SK-MEL-5 (cell line): Measurements from ENCODE around the gene TFIP11.

RAMPAGE:
- cytosol, long total RNA: no peak
- long total RNA: no peak
- nucleus, long total RNA: no peak
Observed at GRCh38 chr22:25873188-25873387, 131.1 kb downstream of the MYO18B start.

RAMPAGE:
- cytosol, long total RNA: no peak
- long total RNA: no peak
- nucleus, long total RNA: no peak
Observed at GRCh38 chr22:26428354-26428740, 713 bp upstream of the ASPHD2 start.

DNA sequence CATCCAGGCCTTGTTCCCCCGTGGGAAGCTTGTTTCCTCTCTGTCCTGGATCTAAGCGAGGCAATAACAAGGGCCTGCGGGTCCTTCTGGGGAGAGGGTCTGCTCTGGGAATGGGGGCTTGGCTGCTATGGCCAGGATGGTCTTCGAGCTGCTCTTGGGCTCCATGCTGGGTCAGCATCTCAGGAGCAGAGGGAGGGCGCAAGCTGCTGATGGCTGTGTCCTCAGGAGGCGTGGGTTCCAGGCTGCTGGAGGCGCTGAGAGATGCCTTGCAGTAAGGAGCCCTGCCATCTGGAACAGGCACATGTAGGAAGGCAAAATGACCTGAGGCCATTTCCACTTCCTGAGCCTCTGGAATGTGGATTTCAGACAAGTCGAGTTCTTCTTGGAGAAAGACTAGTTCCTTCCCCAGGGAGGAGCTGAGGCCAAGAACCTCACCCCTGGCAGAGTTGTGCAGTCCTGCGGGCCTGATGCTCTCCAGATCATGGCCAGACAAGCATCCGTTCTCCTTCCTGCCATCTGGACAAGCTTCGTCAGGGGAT lies 19.4 kb downstream of the HPS4 start:
RAMPAGE:
- cytosol, long total RNA: no peak
- long total RNA: no peak
- nucleus, long total RNA: no peak

GRCh38 chr22:26479118-26479884 lies 4.3 kb downstream of the HPS4 start:
RAMPAGE:
- cytosol, long total RNA: start-site peak on the minus strand at chr22:26479265-26480007, 35 and 18 reads in 2 replicates
- long total RNA: no peak
- nucleus, long total RNA: no peak

DNA sequence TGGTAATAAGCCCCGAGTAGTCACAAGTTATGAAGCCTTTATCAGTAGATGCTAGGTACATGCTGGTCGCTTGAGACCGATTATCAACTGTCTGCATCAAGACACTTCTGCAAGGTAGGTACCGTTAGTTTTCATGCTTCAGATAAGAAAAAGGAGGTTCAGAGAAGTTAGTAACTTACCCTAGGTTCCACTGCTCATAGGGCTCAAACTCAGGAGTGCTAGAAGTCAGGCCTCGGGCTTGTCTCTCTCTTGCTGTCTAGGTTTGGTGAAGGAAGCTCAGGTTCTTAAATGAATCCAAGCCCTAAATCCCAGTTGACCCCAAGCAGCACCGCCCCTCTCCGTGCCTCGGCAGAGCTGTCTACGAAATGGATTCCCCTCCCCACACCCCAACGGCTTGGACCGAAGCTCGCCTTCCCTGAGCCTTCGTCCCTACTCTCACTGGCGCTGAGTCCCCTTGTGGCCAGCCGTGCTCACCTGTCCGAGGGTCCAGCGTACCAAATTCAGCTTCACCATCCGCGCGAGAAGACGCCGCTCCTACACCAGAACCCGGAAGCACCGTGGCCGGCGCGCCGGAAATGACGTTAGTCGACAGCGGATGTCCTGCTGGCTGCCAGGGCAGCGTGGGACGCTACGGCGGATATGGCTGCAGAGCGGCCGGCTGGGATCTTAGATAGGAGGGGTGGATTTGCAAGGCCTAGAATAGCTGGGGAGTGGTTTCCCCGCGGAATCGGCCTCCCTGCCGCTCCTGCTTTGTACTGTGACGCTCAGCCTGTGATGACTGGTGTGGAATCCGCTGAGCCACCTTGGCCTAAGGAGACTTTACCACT lies at the start of gene TFIP11:
Gene TFIP11, minus strand, starts transcription at position 554 of the 827 bp plus-strand sequence.
RAMPAGE:
- cytosol, long total RNA: start-site peak on the minus strand centred at position 539 of the sequence, 41 bp wide, 107 and 519 reads in 2 replicates
- long total RNA: start-site peak on the minus strand centred at position 525 of the sequence, 28 bp wide, 78 and 55 reads in 2 replicates
- nucleus, long total RNA: start-site peak on the minus strand centred at position 551 of the sequence, 73 bp wide, 565 and 200 reads in 2 replicates; start-site peak on the plus strand centred at position 621 of the sequence, 22 bp wide, 99 and 83 reads in 2 replicates

DNA sequence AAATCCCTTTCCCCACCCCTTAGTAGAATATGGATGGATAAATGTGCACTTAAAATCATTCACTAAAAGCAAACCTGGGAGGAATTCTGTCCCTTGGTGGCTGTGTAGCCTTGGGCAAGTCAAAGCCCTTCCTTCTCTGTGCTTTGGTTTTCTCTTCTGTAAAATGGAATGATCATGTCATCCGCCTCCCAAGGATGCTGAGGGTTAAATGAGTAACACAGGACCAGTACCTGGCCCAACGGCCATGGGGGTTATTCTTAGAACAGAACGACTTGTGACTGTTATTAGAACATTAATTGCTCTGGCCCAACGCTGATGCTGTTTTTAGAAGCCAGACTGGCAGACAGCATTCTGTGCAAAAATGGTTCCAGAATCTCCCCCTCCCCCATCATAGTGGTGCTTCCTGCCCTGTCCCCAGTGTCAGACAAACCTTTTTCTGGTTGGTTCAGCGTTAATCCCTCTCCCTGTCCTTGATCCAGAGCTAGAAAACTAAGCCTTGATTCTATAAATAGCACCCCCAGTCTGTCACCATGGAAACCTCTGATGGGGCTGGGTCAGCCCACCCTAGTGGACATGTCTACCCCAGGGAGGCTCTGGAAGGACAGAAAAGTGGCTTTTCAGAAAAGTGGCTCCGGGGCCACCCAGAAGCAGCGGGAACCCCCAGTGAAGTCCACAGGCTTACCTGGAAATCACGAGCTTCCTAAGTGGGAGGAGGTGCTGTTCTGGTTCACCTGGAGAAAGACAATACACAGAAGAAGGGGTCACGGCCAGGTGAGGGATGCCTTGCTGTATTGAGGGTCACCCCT lies 15.5 kb upstream of the TFIP11 start:
RAMPAGE:
- cytosol, long total RNA: no peak
- long total RNA: no peak
- nucleus, long total RNA: no peak

DNA sequence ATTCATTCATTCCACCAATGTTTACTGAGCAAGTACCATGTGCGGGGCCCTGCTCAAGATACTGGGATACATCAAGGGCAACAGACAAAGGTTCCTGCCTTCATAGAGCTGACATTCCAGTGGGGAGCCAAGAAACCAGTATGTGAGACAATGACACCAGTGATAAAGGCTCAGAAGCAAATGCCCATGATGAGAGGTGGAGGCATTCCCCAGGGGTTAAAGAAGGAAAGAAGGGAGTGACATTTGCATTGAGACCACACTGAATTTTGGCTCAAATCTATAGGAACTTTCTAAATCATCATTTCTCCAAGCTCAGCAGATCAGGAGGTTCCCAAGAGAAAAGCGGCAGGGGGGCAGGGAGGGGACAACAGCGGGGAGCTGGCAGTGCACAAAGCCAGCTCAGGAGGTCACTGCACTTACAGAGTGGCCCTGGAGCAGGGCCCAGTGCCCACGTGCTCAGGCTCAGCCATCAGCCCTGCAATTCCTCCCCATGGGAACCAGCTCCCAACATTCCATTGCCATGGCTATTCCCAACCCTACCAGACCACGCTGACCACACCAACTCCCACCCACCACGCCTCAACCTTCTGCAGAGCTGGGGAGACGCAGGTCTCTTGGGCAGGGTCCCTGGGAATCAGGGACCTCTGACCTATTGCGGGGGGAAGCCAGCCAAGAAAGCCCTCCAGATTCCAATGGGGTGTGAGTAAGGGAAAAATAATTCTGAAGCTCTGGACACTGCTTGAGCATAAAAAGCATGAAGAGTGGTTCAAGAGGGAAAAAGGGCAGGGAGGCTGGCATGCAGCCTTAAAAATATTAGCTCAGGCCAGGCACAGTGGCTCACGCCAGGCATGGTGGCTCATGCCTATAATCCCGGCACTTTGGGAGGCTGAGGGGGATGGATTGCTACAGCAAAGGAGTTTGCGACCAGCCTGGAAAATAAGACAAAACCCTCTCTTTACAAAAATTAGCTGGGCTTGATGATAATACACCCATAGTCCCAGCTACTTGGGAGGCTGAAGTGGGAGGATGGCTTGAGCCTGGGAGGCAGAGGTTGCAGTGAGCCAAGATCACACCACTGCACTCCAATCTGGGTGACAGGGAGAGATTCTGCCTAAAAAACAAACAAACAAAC lies 38.3 kb upstream of the TFIP11 start:
RAMPAGE:
- cytosol, long total RNA: no peak
- long total RNA: no peak
- nucleus, long total RNA: no peak

RAMPAGE:
- cytosol, long total RNA: no peak
- long total RNA: no peak
- nucleus, long total RNA: no peak
Observed at GRCh38 chr22:26559769-26560579, 30.0 kb downstream of the TPST2 start.

DNA sequence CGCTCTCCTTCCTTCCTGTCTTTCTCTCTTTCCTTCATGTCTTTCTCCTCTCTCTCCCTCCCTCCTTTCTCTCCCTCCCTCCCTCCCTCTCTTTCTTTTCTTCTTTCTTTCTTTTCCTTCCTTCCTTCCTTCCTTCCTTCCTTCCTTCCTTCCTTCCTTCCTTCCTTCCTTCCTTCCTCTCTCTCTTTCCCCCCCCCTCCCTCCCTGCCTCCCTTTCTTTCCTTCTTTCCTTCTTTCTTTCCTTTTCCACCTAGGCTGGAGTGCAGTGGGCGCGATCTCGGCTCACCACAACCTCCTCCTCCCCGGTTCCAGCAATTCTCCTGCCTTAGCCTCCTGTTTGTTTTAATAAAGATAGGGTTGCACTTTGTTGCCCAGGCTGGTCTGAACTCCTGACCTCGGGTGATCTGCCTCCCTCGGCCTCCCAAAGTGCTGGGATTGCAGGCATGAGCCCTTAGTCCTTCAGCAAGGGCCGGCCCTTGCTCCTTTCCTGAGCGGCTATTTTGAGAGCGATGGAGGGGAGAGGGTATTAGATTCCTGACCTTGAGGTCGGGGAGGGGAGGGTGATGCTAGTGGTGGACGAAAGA lies 280.9 kb downstream of the CRYBA4 start:
RAMPAGE:
- cytosol, long total RNA: no peak
- long total RNA: no peak
- nucleus, long total RNA: no peak

GRCh38 chr22:27076257-27076499 lies 454.4 kb downstream of the CRYBA4 start:
RAMPAGE:
- cytosol, long total RNA: no peak
- long total RNA: no peak
- nucleus, long total RNA: no peak

GRCh38 chr22:27116080-27116294 lies 494.2 kb downstream of the CRYBA4 start:
RAMPAGE:
- cytosol, long total RNA: no peak
- long total RNA: no peak
- nucleus, long total RNA: no peak

DNA sequence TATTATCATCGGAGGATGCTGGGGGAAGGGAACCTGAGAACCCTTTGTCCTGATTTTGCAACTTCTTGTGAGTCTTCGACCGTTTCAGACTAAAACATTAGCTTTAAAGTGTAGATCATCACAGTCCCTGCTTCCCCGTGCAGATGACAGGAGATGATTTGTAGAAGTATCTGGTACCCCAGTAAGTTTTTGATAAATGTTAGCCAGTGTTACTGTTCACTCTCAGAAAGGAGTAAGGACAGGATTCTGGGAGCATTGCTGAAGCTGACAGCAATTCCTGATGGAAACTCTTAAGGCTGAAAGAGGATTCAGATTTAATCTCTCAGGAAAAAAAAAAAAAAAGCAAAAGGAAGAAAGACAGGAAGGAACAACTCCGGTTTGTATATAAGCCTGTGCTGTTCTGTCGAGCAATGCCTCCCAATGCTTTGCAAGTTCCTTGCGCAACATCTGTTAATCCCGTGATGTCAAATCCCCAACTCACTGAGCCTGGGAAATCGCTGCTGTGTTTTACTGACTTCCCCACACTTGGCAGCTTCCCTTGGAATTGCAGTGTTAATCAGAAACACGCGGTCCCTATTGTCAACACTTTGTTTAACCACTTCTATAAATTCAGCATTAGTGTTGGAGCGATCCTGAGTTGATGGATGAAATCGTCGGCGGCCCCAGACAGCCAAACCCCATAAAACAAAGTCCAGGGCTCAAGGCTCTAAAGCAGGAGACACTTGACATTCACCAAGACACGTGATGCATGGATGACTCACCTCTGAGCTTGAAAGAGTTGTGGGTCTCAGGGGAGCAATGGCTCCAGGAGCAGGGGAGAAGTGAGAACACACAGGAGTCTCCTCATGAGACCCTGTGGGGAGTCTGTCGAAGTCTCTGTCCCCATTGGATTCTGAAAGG lies 589.1 kb downstream of the MN1 start:
RAMPAGE:
- cytosol, long total RNA: no peak
- long total RNA: no peak
- nucleus, long total RNA: no peak

GRCh38 chr22:27399195-27399691 lies 402.3 kb downstream of the MN1 start:
RAMPAGE:
- cytosol, long total RNA: no peak
- long total RNA: no peak
- nucleus, long total RNA: no peak

RAMPAGE:
- cytosol, long total RNA: no peak
- long total RNA: no peak
- nucleus, long total RNA: no peak
Observed at GRCh38 chr22:27435806-27436328, 365.7 kb downstream of the MN1 start.

DNA sequence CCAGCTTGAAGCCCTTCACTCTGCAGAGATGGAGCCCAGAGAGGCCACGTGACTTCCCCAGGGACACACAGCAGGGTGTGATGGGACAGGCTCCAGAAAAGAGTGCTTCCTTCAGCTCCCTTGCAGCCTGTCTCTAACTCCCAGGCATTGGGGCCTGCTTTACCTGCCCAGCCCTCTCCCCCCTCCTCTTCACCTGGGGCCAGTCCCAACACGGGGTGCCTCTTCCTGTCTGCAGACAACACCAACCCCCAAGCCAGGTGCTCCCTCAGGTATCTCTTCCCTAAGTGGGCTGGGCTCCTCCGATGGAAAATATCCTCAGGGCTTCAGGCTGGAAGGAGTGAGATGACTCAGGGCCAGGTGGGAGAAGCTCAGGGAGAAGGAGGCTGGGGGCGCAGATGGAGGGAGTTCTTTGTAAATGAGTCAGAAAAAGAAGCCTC lies 326.7 kb downstream of the MN1 start:
RAMPAGE:
- cytosol, long total RNA: no peak
- long total RNA: no peak
- nucleus, long total RNA: no peak

RAMPAGE:
- cytosol, long total RNA: no peak
- long total RNA: no peak
- nucleus, long total RNA: no peak
Observed at GRCh38 chr22:27551141-27551467, 250.5 kb downstream of the MN1 start.

RAMPAGE:
- cytosol, long total RNA: no peak
- long total RNA: no peak
- nucleus, long total RNA: no peak
Observed at GRCh38 chr22:27638017-27638428, 163.5 kb downstream of the MN1 start.

RAMPAGE:
- cytosol, long total RNA: no peak
- long total RNA: no peak
- nucleus, long total RNA: no peak
Observed at GRCh38 chr22:27686404-27687034, 115.0 kb downstream of the MN1 start.

GRCh38 chr22:27775690-27776047 lies 25.9 kb downstream of the MN1 start:
RAMPAGE:
- cytosol, long total RNA: no peak
- long total RNA: no peak
- nucleus, long total RNA: no peak

DNA sequence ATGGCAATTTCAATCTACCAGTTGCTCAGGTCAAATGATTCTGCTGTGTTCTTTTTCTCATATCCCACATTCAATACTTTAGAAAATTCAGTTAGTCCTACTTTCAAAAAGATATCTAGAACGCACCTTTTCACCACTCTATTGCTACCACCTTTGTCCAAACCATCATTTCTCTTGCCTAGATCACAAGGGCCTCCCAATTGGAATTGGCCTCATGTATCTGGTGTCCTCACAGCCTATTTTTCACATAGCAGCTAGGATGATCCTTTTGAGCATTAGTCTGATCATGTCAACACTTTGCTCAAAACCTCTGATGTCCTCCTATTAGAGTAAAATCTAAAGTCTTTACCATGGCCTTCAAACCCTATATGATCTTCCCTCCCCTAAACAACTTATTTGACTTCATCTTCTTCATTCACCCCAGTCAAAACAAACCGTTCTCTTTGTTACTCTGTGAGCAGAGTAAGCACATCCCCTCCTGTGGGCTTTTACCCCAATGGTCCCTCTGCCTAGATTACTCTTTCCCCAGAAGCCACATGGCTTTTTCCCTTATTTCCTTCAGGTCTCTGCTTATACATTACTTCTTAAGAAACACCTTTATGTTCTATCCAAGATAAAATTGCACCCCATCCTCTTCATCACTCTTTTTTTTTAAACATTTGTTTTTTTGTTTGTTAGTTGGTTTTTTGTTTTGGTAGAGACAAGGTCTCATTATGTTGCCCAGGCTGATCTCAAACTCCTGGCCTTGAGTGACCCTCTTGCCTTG lies 295.9 kb downstream of the TTC28 start:
RAMPAGE:
- cytosol, long total RNA: no peak
- long total RNA: no peak
- nucleus, long total RNA: no peak